Osteoblast (primary cell): Measurements from ENCODE around the genes HTR1A and SHISAL2B.

GRCh38 chr5:57176912-57177315 lies 3.1 kb downstream of the GPBP1 start:
- CAGE, long polyA plus RNA, result no peak
- RRBS, result no CpG with 5 or more reads among the region's 5 CpGs

DNA sequence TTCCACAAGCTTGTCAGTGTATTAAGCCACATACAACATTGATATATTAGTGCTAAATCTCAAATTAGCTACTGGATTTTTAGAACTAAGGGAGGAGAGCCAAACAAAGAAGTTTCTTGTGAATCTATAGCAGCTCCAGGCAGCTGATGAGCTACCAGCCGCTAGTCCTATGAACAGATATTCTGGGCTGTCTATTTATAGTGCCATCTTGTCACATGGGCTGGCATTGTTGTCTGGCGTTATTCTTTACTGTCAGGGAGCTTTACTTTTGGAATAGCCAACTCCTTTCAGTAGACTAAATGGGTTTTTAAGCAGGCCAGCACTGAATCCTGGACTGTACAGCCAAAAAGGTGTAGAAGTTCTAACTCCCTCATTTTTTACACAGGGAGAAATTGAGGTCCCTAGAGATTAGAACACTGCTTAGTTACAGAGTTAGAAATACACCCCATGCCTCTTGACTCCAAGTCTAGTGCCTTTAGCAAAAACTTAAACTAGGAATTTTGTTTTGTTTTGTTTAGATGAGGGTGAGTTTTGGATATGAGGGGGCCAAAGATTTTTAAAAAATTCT lies 171.4 kb upstream of the ACTBL2 start:
- CAGE, long polyA plus RNA, result no peak
- RRBS, result no CpG with 5 or more reads among the region's 2 CpGs

GRCh38 chr5:57989429-57989812 lies 470.5 kb downstream of the PLK2 start:
- CAGE, long polyA plus RNA, result no peak
- RRBS, result no CpG with 5 or more reads among the region's 4 CpGs

DNA sequence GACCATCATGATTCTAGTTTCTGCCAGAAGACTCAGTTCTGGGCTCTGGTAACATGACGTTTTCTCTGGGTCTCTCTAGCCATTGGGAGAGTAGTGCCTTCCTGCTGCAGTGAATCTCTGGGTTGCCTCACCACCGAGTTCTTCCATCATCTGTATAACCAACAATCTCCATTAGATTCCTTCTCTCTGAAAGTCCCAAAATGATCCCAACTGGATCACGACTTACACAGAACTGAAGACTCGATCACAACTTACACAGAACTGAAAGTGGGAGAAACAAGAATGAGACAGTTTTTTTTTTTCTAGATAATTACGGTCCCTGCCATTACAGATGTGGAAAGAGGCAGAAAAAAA lies 9.2 kb downstream of the PLK2 start:
- CAGE, long polyA plus RNA, result no peak
- RRBS, result no CpG with 5 or more reads among the region's 5 CpGs

DNA sequence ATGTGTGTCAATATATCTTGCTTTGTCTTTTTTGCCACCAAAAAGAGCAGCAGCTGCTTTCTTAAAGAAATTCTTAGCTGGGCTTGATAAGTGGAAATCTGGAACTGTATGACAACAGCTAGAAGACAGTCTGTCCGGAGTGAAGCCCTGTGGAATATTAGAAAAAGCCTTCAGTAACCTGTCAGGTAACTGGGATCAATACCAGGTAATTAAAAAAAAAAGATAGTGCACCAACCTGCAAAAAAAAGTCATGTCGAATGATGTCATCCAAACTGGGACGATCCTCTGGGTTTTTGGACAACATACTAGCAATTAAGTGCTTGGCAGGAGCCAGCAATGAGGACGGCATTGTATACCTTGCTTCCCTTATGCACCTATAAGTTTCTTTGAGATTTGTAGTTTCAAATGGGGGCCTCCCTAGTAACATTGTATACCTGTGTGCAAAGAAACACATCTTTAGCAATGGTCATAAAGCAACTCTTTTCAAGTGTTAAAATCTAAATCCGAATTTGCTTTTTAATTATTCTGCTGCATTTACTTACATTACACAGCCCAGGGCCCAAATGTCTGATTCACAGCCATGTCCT lies 2.8 kb downstream of the PLK2 start:
- CAGE, long polyA plus RNA, result no peak
- RRBS, result no CpG with 5 or more reads among the region's 5 CpGs

- CAGE, long polyA plus RNA, result no peak
- RRBS, result 2% methylated on average over 56 of the region's 121 CpGs
These were observed 456.4 kb downstream of the RAB3C start for GRCh38 chr5:59038898-59040047.

GRCh38 chr5:59346141-59346729 lies 547.3 kb downstream of the PDE4D start:
- CAGE, long polyA plus RNA, result no peak
- RRBS, result no CpG with 5 or more reads among the region's 7 CpGs

DNA sequence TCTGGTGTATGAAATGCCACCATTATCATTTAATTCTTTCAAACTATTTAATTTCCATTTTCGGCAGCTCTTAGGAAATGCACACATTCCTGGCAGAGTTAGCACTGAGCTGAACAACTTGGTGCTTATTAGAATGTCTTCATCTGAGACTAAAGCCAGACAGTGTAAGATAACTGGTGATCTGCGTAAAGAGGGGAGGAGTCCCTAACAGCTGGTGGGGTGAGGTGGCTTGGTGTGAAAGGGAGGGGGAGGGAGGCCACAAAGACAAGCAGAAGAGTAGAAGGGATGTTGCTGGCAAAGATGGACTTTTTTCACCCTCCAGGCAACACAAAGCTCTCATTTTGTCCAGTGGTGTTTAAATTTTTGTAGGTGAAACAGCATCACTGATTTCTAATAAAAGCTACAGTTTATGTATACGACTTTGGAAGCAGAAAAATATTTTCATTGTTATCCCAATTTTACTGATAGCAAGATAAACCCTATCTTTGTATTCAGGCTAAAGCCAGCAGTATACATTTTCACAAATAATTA lies 535.0 kb downstream of the PDE4D start:
- CAGE, long polyA plus RNA, result no peak
- RRBS, result no CpG with 5 or more reads among the region's 3 CpGs

- CAGE, long polyA plus RNA, result no peak
These were observed 354.7 kb downstream of the PDE4D start for GRCh38 chr5:59538796-59539304.

DNA sequence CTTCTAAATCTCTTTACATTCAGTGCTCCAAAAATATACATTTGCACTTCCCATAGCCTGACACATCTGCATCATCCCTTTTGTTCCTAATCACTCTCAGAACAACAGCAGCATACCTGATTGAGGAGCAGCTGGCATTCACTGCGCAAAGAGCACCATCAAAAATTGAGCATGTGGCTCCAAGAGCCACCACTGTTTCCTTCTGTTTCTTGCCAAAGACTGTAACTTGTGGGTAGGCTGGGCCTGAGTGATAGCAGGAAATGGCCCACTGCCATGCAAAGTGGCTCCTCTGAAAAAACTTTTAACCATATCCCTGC lies 355.2 kb upstream of the PDE4D start:
- CAGE, long polyA plus RNA, result no peak
- RRBS, result no CpG with 5 or more reads among the region's 1 CpG

DNA sequence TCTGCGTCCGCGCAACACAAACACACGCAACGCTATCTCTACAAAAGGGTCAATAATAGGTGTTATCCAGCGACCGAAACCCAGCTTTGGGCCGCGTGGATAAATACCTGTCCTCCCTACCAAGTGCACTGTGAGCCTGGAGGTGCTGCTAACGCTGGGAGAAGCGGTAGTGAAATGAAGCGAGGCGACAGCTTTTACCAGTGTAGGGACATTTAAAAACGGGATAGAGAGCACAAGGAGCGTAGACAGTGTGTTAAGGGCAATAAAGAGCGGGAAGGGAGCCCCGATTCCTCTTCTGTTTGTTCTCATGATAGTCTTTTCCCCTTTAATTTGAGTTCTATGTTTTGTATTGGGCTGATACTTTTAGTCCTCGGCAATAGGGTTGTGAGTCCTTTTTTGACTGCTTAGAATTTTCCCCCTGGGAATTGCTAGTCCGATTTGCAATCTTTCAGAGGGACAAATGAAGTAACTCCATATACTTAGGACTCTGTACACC lies 491 bp upstream of the DEPDC1B start:
- CAGE, long polyA plus RNA, result no peak
- RRBS, result no CpG with 5 or more reads among the region's 19 CpGs

DNA sequence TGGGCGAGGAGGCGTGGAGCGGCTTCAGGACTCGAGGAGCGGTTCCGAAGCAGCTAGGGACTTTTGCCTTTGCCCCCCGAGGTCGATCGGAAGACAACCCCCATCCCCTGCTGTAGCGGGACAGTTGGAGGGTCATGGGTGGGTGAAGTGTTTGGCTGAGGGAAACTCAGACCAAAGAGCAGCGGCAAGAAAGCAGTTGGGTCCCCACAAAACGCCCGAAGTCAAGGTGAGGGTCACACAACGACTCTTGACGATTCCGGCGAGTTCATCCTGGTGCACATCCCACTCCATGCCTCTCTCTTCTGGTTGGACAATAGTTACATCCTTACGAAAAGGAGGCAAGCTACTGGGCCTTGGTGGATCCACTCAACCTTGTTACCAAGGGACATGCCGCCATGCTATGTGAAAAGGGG lies 477 bp upstream of the SMIM15 start:
- CAGE, long polyA plus RNA, result no peak
- RRBS, result no CpG with 5 or more reads among the region's 19 CpGs

GRCh38 chr5:61245488-61245796 lies 83.2 kb upstream of the SMIM15 start:
- CAGE, long polyA plus RNA, result no peak
- RRBS, result no CpG with 5 or more reads among the region's 4 CpGs

DNA sequence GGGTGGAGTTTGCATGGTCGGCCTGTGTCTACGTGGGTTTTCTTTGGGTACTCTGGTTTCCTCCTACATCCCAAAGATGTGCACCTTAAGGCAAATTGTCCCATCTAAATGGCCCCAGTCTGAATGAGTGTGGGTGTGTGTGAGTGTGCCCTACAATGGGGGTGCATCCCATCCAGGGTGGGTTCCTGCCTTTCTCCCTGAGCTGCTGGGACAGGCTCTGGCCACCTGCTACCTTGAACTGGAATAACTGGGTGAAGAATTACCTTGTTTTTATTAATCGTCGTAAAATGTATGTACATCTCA lies 9.0 kb downstream of the ZSWIM6 start:
- CAGE, long polyA plus RNA, result no peak
- RRBS, result no CpG with 5 or more reads among the region's 4 CpGs

- CAGE, long polyA plus RNA, result no peak
- RRBS, result no CpG with 5 or more reads among the region's 11 CpGs
These were observed 288.9 kb downstream of the ZSWIM6 start for GRCh38 chr5:61620722-61621652.

DNA sequence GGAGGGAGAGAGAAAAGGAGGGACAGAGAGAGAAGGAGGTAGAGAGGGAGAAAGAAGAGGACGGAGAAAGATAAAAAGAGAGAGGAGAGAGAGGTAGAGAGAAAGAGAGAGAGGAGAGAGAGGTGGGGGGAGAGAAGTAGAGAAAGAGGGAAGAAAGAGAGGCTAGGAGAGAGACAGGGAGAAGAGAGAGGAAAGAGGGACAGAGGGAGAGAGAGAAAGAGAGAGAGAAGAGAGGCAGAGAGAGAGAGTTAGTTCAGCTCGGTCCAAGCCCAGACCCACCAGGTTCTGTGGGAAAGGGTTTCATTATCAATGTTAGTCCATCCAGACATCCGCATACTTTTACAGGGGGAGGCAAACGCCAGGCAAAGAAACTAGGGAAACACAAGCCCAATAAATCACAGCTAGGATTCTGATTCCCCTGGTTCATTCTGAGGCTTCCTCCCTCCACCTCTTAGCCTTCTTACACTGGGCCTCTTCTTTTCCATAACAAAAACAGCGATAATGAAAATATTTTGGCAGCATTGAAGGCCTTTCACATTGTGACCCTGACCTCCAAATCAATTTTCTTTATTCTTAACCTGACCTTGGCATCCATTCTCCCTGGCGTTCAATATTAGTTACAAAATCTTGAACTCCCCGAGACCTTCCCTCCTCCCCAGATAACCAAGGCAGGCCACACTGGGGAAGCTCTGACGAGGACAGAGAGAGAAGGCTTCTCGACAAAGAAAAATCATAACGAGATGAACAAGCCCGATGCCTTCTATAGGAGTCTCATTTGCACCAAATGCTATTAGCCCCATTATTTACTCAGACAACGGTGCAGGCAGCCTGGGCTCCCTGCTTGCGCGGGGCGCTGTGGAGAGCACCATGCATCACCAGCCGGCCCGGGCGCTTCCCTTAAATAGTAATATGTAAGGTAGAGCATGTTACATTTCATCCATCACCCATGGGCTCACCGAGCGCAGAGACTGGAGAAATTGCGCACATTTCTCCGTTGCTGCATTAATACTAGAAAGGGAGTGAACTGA lies 399.8 kb downstream of the ZSWIM6 start:
- CAGE, long polyA plus RNA, result no peak
- RRBS, result no CpG with 5 or more reads among the region's 22 CpGs

DNA sequence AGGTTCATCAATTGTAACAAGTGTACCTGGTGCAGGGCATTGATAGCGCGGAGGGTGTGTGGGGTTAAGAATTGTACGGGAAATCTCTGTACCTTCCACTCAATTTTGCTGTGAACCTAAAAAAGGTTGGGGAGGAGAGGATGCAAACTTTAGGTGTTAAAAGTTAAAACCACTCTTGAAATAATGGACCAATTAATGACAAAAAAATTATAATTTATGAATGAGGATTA lies 10.6 kb downstream of the KIF2A start:
- CAGE, long polyA plus RNA, result no peak
- RRBS, result no CpG with 5 or more reads among the region's 3 CpGs

GRCh38 chr5:63961909-63962622 lies at the start of gene HTR1A:
Gene HTR1A (minus strand): TSS chr5:63962445.
- CAGE, long polyA plus RNA, result no peak
- RRBS, result 2% methylated on average over 8 of the region's 23 CpGs

- CAGE, long polyA plus RNA, result no peak
- RRBS, result no CpG with 5 or more reads among the region's 9 CpGs
These were observed 166.2 kb downstream of the RNF180 start for GRCh38 chr5:64331752-64332307.

DNA sequence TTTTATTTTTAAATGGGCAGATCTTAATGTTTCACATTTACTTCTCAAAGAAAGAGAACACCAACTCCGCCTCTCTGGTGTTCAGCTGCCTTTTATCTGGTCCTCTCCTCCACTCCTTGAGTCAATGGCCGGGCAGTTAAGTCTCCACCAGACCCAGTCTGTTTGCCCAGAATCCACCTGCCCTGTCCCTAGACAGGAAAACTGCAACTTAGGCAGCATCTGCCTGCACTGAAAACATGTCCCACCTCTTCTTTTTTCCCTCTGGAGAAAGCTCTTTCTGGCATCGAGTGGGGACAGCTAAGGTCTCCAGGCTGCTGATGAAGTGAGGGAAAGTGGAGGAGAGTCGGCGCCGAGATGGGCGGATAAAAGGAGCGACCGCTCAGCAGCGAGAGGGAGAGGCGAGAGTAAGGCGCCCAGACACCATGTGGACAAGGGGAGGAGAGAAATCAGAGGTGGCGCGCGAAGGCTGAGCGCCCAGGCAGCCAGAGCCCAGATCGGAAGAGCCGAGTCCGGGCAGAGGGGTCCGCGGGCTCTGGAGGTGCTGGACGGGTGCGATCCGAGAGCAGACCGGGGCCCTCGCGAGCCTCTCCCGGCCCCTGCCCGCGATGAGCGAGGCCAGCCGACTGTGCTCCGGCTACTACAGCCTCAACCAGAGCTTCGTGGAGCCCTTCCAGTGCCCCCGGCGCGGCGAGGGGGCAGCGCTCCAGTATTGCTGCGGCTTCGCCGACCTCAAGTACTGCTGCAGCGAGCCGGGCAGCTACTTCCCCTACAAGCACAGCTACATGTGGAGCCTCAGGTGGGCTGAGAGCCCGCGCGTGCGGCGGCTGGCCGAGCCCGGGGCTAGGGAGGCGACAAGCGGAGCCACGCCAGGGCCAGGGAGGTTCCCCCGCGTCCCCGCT lies at the start of gene SHISAL2B:
Gene SHISAL2B, plus strand, starts transcription at position 485 of the 899 bp plus-strand sequence.
- CAGE, long polyA plus RNA, result no peak
- RRBS, result 3% methylated on average over 30 of the region's 57 CpGs